Bronchus (tissue), 1 donor: Measurements from ENCODE around the gene PRF1.

DNA sequence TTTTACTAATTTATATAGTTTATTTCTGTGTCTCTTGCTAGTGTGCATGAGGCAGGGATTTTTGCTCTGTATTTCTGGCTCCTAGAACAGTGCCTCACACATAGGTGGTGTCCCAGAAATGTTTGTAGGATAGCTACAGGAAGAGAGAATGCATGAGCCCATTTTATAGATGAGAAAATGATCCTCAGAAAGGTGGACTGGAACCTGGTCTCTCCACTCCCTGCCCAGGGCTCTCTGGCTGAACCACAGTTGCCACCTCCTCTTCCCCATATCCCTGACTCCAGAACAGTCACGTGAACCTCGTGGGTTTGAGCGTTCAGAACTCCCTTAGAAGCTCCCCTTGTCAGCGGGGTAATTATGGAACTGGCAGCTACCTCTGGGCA is 15.7 kb downstream of the PALD1 start:
- PRO-cap = no peak

DNA sequence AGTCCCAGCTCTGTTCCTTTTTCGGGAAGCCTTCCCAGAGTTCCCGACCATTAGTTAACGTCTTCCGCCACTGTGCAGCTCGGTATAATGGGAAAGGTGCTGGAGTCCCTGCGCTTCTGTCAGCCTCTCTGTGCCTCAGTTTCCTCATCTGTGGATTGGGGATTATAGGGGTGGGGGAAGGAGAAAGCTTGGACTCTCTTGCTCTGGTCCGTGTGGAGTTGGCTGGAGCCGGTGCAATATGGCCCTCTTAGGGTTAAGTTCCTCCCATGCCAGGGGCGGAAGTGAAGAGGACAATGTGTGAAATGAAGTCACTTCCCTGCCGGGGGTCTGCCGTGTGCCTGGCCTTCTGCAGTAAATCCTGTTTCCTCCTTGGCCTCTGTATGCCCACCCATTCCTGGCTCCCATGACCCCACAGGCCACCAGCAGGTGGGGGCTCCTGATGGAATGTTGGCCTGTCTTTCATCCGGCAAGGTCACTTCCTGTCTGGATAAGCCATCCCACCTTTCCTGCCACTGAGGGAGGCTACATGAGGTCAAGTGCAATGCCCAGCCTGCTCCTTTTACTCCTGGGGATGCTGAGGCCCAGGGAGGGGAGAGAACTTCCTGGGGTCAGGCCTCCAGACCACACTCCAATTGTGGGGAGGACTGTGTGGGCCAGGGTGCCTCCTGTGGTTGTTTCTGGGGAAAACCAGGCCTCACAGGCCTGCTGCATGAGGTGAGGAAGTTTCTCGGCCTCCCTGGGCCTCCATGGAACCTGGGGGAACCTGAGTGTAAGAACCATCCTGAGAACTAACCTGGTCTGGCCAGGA is 22.2 kb downstream of the PALD1 start:
- PRO-cap = no peak

- PRO-cap = no peak
These were observed 26.4 kb downstream of the PRF1 start for GRCh38 chr10:70576000-70576769.

DNA sequence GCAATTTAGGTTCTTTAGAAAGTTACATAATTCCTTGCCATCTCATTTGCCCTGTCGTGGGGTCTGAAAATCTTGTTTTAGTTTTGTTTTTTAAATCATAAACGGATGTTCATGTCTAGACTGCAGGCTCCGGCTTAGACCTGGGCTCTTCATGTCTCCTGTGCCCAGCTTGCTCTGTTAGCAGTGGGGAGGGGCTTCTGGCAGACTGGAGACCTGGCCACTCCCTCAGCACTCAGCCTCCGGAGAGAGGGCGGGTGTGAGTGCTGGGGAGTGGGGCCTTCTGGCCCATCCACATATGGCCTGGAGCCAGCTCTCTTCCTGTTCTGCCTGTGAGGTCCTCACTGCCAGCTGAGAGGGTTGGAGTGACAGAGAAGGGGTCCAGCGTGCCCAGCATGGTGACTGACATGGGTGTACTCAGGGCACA is 17.5 kb downstream of the PRF1 start:
- PRO-cap = bidirectional peak, plus-strand start at position 341 of the sequence, minus-strand start at position 176 of the sequence

- PRO-cap = no peak
These were observed 12.8 kb downstream of the PRF1 start for GRCh38 chr10:70589761-70590170.

DNA sequence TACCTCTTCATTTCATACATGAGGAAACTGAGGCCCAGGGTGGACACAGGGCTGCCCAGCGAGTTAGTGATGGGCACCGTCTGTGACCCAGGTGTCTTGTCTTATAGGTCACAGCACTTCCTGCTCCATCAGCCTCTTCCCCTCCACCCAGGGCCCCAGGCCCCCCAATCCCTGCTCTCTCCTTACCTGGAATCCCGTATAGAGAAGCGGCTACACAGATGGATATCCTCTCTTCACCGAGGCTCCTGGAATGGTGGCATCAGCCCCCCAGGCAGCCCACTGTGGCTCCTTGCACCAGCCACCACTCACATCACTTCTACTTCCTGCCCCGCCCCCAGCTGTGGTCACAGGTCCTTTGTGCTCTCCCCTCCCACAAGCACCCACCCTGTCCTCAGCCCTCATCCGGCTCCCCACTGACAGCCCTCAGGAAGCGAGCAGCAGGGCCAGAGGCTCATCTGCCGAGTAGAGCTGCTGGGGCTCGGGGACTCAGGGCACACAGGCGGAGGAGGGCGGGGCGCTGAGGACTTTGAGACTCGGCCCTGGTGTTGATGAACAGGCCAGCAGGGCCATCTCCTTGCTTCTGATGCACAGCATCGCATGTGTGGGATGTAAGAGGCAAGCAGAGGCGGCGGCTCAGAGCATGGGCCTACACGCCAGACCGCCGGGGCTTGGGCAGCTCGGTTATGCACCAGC is at the start of gene PRF1:
Gene PRF1, minus strand, starts transcription at position 283 of the 693 bp plus-strand sequence.
- PRO-cap = bidirectional peak, plus-strand start at position 426 of the sequence, minus-strand start at position 318 of the sequence

- PRO-cap = no peak
These were observed 29.5 kb upstream of the PCBD1 start for GRCh38 chr10:70917881-70918288.

- PRO-cap = no peak
These were observed 97.3 kb upstream of the PCBD1 start for GRCh38 chr10:70985762-70985961.

- PRO-cap = no peak
These were observed 18.1 kb upstream of the CDH23 start for GRCh38 chr10:71378609-71379082.

DNA sequence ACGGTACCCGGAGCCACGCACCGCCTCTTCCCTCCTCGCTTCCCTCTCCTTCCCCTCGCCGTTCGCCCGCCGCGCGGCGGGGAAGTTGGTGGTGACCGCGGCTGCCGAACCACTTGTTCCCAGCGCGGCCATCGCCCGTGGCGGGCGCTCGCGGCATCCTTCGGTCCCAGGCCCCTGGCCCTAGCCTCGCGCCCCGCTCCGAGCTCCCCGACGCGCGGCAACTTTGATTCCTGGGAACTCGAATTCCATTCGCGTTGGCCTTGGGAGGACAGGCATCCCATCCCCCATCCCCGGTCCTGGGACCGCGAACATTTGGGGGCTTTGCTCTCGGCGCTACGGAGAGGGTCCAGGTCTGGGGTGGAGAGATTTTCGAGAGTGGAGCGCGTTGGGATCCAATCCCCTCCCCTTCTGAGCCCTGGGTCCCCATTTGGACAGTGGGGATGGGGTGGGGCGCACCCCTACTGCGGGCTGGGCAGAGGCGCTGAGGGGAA is 641 bp downstream of the CDH23 start:
- PRO-cap = no peak

GRCh38 chr10:71397848-71398296 is 1.2 kb downstream of the CDH23 start:
- PRO-cap = no peak

- PRO-cap = no peak
These were observed 104.5 kb downstream of the C10orf105 start for GRCh38 chr10:71614925-71615543.

- PRO-cap = bidirectional peak, plus-strand start at chr10:71713550, minus-strand start at chr10:71713364
These were observed 6.1 kb downstream of the C10orf105 start for GRCh38 chr10:71713261-71714176.

GRCh38 chr10:71726808-71727190 is 7.2 kb upstream of the C10orf105 start:
- PRO-cap = no peak

- PRO-cap = no peak
These were observed 31.5 kb downstream of the PSAP start for GRCh38 chr10:71819434-71820166.

GRCh38 chr10:71830054-71831038 is 20.7 kb downstream of the PSAP start:
- PRO-cap = no peak

DNA sequence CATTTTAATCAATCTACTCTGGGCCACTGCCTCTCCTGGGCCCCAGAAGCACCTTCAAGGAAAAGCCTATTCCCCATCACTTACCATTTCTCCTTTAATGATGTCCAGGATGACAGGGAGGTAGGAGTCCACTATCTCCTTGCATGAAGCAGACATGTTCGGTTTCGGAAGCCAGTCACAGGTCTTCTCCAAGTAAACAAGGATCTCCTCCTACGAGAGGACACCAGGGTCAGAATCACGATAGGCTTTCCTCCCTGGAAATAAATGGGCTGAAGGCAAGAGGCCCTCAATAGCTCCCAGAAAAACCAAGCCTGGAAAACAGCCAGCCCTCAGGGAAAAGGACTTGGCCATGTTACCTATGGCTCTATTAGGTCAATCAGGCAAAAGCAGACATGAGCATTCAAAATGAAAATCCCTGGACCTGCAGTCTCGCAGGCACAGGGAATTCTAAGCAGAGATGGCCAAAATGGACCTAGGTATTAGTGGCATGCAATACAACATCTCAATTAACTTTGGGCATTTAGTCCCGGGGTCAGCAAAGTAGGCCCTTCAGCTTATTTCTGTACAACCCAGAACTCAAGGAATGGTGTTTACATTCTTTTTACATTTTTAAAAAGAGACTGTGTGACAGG is 19.9 kb downstream of the PSAP start:
- PRO-cap = no peak

DNA sequence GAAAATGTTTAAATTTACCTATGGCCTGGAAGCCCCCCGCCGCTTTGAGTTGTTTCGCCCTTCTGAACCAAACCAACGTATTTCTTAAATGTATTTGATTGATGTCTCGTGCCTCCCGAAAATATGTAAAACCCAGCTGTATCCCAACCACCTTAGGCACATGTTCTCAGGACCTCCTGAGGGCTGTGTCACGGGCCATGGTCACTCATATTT is 748 bp downstream of the PSAP start:
- PRO-cap = no peak

- PRO-cap = no peak
These were observed 7.2 kb upstream of the PSAP start for GRCh38 chr10:71858169-71858662.

DNA sequence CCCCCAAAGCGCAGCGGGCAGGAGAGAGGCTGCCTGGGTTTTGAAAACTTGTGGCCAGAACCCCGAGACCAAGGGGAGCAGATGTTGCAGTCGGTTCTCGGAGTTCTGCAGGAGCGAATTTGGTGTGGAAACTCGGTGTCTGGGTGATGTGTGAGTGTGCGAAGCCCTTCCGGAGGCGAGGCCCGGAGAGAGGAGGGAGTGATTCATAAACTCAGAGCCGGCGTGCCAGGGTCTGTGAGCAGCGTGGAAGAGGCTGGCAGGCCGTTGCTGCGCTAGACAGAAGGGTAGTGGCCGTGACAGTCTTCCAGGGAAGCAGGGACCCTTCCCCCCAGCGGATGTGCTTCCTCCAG is 887 bp downstream of the CHST3 start:
- PRO-cap = bidirectional peak, plus-strand start at position 214 of the sequence, minus-strand start at position 107 of the sequence